Breast epithelium (tissue), 2 donors: ENCODE measurements around a stretch of chr17.

- PRO-cap, result unidirectional peak, minus-strand start at chr17:76529406
- RAMPAGE, long total RNA, 2 experiments, result no peak in any of the 2 experiments
Measured at GRCh38 chr17:76529273-76529695, 8.2 kb downstream of the CYGB start.

DNA sequence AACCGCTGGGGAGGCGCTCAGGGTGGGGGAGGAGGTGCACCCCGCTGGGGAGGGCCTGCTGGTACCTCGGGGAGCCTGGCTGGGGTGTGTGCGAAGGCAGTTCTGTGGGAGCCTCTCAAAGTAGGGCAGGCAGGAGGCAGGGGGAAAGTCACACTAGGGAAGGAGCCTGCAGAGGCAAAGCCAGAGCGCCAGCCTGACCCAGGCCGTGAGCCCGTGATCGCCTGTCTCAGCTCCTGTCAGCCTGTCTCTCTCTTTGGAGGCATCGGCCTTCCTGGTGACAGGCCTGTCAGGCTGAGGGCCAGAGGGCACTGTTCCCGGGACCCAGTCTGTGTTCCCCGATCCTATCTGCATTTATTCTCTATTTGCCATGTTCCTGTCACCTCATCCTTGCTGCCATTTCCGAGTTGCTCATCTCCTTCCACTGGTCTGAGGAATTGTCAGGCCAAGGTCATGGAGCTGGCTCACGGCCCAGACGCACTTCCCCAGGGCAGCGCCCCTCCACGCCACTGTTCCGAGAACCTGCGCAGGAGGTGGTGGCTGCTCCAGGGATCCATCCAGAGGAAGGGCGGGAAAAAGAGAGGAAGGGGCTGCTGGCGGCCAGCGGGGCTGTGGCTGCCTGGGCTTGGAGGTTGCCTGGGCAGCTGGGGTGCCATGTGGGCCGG lies 4.7 kb downstream of the PRCD start:
- PRO-cap, result no peak
- RAMPAGE, long total RNA, 2 experiments, result no peak in any of the 2 experiments

DNA sequence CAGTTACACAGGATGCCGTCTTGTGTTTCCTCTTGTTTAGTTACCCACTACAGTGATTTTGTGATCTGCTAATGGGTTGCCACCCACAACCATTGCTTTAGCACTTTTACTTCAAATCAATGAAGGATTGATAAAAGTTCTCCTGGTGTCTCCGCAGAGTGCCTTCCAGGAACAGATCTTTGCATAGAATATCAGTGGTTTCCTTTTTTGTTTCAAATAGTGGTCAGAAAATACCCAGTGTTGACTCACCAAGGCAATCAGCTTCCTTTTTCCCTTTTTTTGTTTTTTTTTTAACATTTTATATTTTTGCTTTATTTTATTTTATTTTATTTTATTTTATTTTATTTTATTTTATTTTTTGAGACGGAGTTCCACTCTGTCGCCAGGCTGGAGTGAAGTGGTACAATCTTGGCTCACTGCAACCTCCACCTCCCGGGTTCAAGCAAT lies 22.2 kb downstream of the ST6GALNAC2 start:
- PRO-cap, result no peak
- RAMPAGE, long total RNA, 2 experiments, result no peak in any of the 2 experiments

DNA sequence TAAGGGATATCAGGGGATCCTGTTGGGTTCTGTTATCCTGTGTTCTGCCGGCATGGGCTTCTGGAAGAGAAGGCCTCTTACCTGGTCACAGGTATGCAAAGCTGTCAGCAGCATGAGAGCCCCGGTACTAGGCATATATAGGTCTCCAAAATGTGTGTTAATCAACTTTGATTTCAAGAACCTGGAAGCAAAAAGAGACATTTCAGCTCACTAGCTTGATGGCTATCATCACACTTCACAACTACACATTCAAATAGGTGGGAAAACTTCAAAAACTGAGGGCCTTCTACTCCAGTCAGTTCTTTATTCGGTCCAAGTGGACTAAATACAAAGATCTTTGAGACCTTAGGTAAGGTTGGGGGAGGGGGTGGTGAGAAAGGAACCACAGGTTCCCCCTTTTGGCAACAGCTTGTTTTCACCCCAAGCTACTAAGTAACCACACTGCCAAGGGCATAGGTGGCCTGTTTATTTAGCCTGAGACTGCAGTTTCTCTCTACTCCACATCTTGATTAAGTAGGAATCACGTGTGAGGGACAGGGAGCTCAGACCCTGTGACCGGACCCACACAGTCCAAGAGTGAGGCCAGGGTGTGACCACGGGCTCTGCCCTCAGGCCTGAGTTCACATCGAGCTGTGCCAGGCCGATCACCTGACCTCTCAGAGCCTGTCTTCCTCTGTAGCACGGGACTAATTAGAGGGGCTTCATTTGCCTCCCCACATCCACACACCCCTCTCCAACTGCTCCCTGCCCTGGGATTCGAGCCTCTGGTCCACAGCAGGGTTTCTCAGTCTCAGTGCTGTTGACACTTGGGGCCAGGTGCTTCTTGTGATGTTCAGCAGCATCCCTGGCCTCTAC lies 18.1 kb downstream of the ST6GALNAC2 start:
- PRO-cap, result no peak
- RAMPAGE, long total RNA, 2 experiments, result no peak in any of the 2 experiments

- PRO-cap, result no peak
- RAMPAGE, long total RNA, 2 experiments, result no peak in any of the 2 experiments
Measured at GRCh38 chr17:77137624-77138324, 3.0 kb upstream of the SEC14L1 start.

DNA sequence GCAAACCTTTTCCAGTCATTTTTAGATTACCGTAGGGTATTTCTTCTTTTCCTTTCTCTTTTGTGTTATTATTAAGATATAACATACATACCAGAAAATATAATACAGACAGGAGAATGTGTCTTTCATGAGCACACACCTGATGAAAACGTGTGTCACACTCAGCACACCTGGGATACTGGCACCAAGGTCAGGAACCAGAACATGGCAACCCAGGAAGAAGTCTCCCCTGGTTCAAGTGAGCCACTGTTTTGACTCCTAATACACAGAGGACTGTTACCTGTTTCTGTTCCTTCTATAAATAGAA lies 3.4 kb downstream of the SEC14L1 start:
- PRO-cap, result no peak
- RAMPAGE, long total RNA, 2 experiments, result no peak in any of the 2 experiments

GRCh38 chr17:77194495-77195044 lies 53.8 kb downstream of the SEC14L1 start:
- PRO-cap, result no peak
- RAMPAGE, long total RNA, 2 experiments, result no peak in any of the 2 experiments

GRCh38 chr17:77200352-77200710 lies 59.6 kb downstream of the SEC14L1 start:
- PRO-cap, result no peak
- RAMPAGE, long total RNA, 2 experiments, result no peak in any of the 2 experiments

DNA sequence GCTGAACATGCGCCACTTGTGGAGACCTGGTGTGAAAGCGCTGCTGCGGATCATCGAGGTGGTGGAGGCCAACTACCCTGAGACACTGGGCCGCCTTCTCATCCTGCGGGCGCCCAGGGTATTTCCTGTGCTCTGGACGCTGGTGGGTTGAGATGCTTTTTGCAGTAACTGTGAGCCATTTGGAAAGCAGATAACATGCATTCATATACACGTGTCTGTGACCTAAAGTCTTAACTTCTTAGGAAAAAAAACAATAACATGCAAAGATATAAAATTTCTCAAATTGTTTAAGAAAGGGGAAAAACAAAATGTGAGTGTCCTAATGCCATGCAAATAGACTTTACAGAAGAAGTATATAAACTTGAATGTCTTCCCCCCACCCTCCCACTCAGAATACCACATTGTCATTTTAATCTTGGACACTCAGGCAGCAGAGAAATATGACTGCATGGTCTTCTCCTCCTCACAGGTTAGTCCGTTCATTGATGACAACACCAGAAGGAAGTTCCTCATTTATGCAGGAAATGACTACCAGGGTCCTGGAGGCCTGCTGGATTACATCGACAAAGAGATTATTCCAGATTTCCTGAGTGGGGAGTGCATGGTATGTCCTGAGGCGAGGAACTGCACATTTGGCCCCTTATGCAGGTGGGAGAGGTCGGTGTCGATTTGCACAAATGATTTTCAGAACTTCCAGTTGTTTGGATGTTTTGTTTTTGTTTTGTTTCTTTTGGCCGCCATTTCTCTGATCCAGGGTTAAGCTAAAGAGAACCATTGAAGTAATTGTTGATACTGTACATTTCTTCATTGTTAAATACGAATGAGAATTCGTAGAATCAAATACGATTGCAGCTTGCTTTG lies 65.7 kb downstream of the SEC14L1 start:
- PRO-cap, result no peak
- RAMPAGE, long total RNA, 2 experiments, result no peak in any of the 2 experiments

GRCh38 chr17:77209073-77209850 lies 68.5 kb downstream of the SEC14L1 start:
- PRO-cap, result no peak
- RAMPAGE, long total RNA, 2 experiments, result no peak in any of the 2 experiments

DNA sequence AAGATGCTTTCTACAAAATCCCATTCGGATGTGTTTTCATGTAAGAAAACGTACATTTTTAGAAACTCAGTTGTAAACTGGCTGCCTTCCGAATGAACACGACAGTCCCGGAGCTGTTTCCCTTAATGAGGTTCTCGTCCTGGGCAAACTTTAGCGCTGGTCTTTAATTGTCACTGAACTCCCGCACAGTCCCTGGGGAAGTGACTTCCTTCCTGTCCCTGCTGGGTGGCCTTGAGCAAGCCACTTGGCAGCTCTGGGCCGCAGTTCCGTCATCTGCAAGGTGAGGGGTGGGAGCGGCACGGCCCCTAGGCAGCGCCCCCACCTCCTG lies 41.1 kb downstream of the SEPTIN9 start:
- PRO-cap, result no peak
- RAMPAGE, long total RNA, 2 experiments, result no peak in any of the 2 experiments

GRCh38 chr17:77366455-77367300 lies 85.4 kb downstream of the SEPTIN9 start:
- PRO-cap, result no peak
- RAMPAGE, long total RNA, 2 experiments, result no peak in any of the 2 experiments

GRCh38 chr17:77392312-77393161 lies 111.2 kb downstream of the SEPTIN9 start:
- PRO-cap, result no peak
- RAMPAGE, long total RNA, 2 experiments, result no peak in any of the 2 experiments

DNA sequence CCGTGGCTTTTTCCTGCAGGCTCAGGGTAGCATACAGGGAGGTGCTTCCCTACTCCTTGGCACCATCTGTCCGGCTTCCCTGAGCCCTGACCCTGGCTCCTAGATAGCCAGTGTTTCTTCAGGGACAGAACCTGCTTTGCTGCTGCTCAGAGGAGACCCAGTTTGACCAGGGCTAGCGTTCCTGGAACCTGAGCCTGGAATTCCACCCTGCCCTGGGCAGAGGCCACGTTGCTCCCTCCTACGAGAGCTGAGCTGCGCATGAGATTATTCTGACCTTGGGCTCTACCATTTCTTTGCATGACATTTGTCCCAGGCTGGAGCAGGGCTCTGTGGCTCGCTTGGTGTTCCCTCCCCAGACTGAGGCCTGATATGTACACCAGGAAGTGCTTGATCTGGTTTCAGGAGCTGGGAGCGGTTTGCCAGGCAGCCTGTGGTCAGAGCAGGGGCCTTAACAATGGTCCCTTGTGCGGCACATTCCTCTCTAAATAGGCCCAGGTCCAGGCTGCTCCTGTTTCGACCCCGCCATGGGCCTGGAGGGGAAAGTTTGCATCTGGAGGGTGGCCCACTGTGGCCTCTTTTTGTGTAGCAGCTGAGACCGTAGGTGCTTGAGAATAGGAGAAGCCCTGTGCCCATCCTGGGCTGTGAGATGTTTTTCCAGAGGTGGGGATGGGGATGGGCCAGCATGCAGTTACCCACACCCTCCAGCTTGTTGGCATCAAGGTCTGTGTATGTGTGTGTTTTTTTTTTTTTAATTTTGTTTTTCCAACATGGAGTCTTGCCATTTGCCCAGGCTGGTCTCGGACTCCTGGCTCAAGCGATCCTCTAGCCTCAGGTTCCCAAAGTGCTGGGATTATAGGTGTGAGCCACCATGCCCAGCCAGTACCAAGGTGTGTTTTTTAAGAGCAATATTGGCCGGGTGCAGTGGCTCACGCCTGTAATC lies 113.3 kb downstream of the SEPTIN9 start:
- PRO-cap, result unidirectional peak, minus-strand start at position 359 of the sequence
- RAMPAGE, long total RNA, 2 experiments, result no peak in any of the 2 experiments

GRCh38 chr17:77407555-77408747 lies 126.7 kb downstream of the SEPTIN9 start:
- PRO-cap, result no peak
- RAMPAGE, long total RNA, 2 experiments, result no peak in any of the 2 experiments

GRCh38 chr17:77438410-77439274 lies 157.3 kb downstream of the SEPTIN9 start:
- PRO-cap, result no peak
- RAMPAGE, long total RNA, 2 experiments, result no peak in any of the 2 experiments

- PRO-cap, result no peak
- RAMPAGE, long total RNA, 2 experiments, result no peak in any of the 2 experiments
Measured at GRCh38 chr17:77471667-77472540, 190.6 kb downstream of the SEPTIN9 start.

DNA sequence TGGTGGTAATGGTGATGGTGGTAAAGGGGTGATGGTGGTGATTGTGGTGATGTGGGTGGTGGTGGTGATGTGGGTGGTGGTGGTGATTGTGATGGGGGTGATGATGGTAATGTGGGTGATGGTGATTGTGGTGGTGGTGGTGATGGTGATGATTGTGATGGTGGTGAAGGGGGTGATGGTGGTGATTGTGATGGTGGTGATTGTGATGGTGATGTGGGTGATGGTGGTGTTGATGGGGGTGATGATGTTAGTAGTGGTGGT lies 203.7 kb downstream of the SEPTIN9 start:
- PRO-cap, result no peak
- RAMPAGE, long total RNA, 2 experiments, result no peak in any of the 2 experiments

GRCh38 chr17:77489670-77490471 lies 208.6 kb downstream of the SEPTIN9 start:
- PRO-cap, result no peak
- RAMPAGE, long total RNA, 2 experiments, result no peak in any of the 2 experiments

DNA sequence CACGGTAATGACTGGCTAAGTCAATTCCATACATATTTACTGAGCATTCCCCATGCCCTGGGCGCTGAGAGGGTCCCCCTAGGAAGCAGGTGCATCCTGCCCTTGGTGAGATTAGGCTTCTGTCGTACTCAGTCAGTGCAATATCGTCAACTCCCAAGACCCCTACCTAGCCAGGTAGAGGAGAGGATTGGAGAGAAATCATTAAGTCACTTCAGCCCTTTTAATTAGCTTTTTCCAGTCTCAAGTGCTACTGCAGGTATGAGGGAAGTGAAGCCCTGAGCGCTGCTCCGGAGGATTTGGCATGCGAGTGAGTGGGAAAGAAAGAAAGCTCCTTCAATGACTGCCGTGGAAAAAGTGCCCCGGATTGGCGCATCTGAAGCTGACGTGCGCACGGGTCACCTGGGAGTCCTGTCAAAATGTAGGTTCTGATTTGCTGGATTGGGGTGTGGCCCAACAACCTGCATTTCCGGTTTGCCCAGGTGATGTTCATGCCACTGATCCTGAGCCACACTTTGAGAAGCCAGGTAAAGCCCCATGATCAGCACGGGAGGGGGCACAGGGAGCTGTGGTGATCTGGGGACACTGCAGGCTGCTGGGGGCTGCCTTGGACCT lies 309.9 kb downstream of the SEPTIN9 start:
- PRO-cap, result no peak
- RAMPAGE, long total RNA, 2 experiments, result no peak in any of the 2 experiments